Mucosa of descending colon (tissue), 1 donor: ENCODE results near the genes SNRPF and LTA4H.

- PRO-cap, result no peak
Observed at GRCh38 chr12:95653751-95654546, 102.7 kb upstream of the USP44 start.

GRCh38 chr12:95710271-95710707, 80.3 kb downstream of the NTN4 start:
- PRO-cap, result no peak

- PRO-cap, result no peak
Observed at GRCh38 chr12:95742563-95742930, 48.0 kb downstream of the NTN4 start.

- PRO-cap, result no peak
Observed at GRCh38 chr12:95772032-95772573, 18.5 kb downstream of the NTN4 start.

DNA sequence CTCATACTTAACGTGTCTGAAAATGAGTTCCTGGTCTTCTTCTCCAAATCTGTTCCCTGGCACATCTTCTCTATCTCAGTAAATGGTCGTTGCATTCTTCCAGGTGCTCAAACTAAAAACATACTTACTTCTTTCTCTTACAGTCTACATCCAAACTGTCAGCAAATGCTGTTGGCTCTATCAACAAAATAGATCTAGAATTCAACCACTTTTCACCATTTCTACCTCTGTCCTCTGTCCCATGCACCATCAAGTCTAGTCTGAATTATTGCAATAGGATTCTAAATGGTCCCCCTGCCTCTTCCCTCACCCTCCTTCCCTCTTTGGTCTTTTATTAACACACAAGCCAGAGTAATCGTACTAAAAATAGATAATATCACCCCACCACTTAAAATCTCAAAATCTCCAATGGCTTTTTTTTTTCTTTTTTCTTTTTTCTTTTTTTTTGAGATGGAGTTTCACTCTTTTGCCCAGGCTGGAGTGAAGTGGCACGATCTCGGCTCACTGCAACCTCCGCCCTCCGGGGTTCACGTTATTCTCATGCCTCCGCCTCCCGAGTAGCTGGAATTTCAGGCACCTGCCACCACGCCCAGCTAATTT, 17.9 kb downstream of the NTN4 start:
- PRO-cap, result no peak

- PRO-cap, result bidirectional peak, plus-strand start at chr12:95858974, minus-strand start at chr12:95858832; unidirectional peak, plus-strand start at chr12:95859173
Observed at GRCh38 chr12:95858566-95859405, at the start of gene SNRPF. Gene SNRPF (plus strand): TSS chr12:95858952.

DNA sequence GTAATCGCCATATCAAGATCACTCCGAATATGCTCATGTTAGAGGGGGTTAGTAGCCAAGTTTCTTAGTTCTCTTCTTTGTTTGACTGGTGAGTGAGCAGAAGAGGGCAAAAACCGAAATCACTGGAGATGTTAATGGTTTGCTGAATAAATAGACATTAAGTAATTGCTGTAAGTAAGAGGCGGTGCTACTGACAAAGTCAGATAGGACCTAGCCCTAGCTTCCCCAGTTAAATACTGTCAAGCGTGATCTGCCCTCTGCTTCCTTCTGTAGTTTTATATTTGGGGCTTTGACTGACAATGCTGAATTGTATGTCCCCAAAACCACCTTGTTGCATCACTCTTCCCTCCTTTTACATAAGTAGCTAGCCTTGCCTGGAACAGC, 1.2 kb downstream of the SNRPF start:
- PRO-cap, result no peak

- PRO-cap, result no peak
Observed at GRCh38 chr12:95991338-95992325, 4.5 kb downstream of the HAL start.

DNA sequence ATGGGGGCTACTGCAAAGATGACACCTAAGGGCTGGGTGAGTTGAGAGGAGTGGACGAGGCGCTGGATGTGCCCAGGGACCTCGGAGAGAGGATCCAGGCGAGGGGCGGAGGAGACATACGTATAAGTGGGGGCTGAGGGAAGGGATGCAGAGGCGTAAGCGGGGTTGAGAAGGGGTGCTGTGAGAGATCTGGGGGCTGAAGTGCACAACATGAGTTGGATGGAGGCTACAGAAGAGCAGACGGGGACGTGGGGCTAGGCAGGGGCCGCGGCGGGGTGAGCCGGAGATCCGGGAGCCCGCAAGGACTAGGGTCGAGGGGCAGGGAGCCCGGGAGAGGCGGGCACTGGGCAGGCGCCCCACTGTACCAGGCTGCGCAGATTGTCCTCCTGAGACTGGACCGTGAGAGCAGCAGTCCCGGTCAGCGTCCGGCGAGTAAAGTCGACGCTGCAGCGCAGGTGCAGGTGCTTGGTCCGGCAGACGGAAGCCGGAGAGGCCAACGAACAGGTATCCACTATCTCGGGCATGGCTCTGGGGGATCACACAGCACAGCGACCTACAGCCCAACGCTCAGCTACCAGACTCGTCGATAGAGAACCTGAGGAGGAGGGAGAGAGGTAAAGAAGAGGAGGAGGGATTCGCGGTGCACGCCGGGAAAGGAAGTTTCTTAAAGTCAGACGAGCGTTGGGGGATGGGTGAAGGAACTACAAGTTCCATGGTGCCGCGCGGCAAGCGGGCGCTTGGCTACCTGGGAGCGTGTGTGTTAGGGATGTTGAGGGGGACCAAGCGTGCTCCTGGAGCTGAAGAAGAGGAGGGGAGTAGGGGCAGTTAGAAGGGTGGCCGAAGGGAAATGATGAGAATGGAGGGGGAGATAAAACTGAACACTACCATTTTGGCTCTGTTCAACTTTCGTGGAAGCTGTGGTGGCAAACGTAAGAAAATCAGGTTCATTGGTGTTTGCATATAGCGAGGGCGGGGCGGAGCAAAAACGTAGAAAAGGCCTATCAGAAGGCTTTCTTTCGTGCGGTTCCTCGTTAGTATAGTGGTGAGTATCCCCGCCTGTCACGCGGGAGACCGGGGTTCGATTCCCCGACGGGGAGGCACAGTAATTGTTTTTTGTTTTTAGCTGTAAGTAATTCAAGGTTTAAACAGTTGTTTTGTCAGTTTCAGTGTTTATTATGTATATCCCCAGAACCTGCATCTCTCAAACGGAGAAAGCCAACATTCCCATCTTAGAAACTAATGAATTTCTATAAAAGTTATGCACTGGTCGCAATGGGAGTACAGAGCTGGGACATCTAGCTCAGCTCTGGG, at the start of gene LTA4H:
Gene LTA4H (minus strand): TSS at position 592 of the 1,311 bp plus-strand sequence.
- PRO-cap, result bidirectional peak, plus-strand start at position 408 of the sequence, minus-strand start at position 394 of the sequence; unidirectional peak, minus-strand start at position 434 of the sequence; bidirectional peak, plus-strand start at position 754 of the sequence, minus-strand start at position 588 of the sequence; unidirectional peak, plus-strand start at position 1,019 of the sequence

- PRO-cap, result no peak
Observed at GRCh38 chr12:96093877-96094820, 58.8 kb upstream of the LTA4H start.

- PRO-cap, result no peak
Observed at GRCh38 chr12:96165322-96165894, 28.8 kb upstream of the ELK3 start.

DNA sequence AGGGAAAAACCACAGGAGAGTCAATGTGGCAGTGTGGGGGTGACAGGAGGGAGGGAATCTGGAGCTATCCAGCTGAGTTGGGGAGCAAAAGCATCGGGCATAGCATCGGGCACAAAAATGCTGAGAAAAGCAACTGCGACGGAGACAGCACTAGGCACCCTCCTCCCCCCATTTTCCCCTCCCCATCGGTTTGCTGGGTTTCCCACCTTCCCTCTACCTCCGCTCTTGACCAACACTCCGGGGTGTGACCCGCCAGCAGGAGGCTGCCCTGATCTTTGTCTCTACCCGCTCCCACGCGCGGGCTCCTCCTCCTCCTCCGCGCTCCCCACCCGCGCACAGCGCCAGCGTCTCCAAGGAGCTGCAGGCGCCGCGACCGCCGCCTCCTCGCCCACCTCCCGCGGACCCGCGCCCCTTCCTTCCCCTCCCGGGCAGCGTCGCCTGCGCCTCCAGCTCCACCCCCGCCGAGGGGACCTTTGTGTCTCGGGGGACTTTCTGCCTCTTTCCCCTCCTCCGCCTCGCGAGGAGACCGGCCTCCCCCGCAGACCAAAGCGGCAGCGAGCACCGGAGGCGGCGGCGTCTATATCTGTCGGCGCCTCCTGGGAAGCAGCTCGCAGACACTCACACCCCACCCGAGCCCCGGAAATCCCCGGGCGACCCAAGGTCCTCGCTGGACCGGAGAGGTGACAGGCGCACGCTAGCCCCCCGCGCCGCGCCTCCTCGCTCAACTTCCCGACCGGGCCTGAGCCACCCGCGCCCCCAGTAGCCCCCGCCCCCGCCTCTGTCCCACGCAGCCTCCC, 913 bp downstream of the CDK17 start:
- PRO-cap, result bidirectional peak, plus-strand start at position 353 of the sequence, minus-strand start at position 119 of the sequence

GRCh38 chr12:96502637-96503088, 13.3 kb downstream of the CFAP54 start:
- PRO-cap, result no peak

GRCh38 chr12:96985384-96986531, 78.7 kb downstream of the NEDD1 start:
- PRO-cap, result no peak

DNA sequence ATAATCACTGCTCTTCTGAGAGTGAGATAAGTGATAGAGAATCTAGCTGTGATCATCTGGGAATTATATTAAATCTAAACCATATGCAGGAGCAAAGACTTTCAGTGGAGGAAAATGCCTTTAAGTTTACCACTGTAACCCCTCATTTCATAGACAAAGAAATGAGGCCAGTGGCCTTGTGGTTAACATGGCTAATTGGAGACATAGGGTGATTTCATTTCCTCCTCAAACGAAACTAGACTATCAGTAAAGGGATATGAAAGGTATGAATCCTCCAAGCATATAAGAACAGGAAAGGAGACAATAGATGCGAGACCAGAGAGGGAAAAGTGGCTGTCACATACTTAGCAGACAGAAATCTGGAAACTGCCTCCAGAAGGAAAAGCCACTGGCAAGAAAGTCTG, 240.6 kb upstream of the TMPO start:
- PRO-cap, result no peak

GRCh38 chr12:98440031-98440584, 75.3 kb upstream of the TMPO start:
- PRO-cap, result no peak

DNA sequence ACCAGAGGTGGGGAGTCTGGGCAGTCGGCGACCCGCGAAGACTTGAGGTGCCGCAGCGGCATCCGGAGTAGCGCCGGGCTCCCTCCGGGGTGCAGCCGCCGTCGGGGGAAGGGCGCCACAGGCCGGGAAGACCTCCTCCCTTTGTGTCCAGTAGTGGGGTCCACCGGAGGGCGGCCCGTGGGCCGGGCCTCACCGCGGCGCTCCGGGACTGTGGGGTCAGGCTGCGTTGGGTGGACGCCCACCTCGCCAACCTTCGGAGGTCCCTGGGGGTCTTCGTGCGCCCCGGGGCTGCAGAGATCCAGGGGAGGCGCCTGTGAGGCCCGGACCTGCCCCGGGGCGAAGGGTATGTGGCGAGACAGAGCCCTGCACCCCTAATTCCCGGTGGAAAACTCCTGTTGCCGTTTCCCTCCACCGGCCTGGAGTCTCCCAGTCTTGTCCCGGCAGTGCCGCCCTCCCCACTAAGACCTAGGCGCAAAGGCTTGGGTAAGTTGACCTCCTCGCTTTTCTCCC, 318 bp downstream of the APAF1 start:
- PRO-cap, result unidirectional peak, minus-strand start at position 460 of the sequence

- PRO-cap, result no peak
Observed at GRCh38 chr12:99453262-99453845, 194.2 kb upstream of the GARIN6 start.

- PRO-cap, result no peak
Observed at GRCh38 chr12:100136915-100137533, 5.7 kb downstream of the BLTP3B start.

DNA sequence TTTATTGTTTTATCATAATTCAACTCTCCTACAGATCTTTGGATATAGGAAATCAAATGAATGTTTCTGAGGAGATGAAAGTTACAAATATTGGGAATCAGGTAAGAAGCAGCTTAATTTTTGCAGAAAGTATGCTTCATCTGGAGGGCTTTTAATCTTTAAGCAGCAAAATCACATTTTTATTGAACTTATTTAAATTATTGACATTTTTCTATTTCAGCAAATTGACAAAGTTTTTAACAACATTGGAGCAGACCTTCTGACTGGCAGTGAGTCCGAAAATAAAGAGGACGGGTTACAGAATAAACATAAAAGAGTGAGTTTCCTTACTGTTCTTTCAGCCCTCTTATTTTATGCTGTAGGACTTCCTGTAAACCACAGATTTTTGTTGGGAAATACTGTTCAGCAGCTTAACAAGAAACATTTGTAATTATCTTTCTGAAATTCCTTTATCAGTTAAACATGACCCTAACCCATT, 21.2 kb upstream of the SLC17A8 start:
- PRO-cap, result no peak